Mesenchymal stem cell of adipose (primary cell): ENCODE measurements around a stretch of chr20.

- CAGE, long polyA plus RNA, result no peak
Observed at GRCh38 chr20:49276935-49277836, 671 bp downstream of the ZNFX1 start.

- CAGE, long polyA plus RNA, result no peak
Observed at GRCh38 chr20:49279415-49279940, 1.6 kb upstream of the ZNFX1 start.

- CAGE, long polyA plus RNA, result no peak
Observed at GRCh38 chr20:49279941-49281041, 2.4 kb upstream of the ZNFX1 start.

GRCh38 chr20:49282702-49282998 is 4.8 kb upstream of the ZNFX1 start:
- CAGE, long polyA plus RNA, result no peak

DNA sequence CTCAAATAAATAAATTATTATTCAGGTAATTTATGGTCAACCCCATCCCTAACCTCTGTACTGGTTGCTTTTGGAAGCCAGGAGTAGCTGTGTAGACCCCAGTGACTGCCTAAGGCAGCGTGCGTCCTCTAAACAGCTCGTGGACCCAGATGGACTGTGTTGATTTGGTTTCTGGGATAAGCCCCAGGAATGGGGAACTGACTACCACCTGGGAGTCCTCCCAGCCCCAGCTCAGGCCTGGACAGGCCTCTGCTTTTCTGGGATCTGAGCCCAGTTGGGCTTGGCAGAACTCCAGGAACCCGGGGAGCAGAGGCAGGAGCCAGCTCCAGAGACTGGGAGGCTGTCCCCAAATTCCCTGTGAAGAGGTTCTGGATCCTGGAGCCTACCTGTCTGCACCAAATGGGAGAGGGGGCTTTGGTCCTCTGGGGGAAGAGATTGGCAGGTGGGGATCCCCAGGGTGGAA is 100.9 kb downstream of the KCNB1 start:
- CAGE, long polyA plus RNA, result no peak

DNA sequence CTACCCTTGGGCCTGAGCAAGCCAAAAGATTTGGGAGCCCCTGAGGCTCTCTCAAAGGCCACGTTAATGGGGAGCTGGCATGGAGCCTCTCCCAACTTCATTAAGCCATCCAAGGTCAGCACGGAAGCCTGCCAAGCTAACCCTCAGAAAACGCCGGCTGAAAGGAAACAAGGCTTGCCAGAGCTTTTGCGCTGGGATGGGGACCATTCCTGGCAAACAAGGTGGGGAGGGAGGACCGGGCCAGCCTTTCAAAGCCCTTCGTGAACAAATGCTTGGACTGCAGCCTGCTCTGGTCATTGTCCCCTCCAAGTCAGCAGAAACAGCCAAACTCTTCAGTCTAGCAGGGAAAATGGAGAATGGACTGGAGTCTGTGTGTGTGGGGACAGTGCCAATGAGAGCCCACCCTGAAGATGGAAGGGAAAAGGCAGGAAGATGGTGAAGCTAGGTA is 30.2 kb downstream of the KCNB1 start:
- CAGE, long polyA plus RNA, result no peak

GRCh38 chr20:49583355-49584014 is 15.5 kb upstream of the PTGIS start:
- CAGE, long polyA plus RNA, result no peak

DNA sequence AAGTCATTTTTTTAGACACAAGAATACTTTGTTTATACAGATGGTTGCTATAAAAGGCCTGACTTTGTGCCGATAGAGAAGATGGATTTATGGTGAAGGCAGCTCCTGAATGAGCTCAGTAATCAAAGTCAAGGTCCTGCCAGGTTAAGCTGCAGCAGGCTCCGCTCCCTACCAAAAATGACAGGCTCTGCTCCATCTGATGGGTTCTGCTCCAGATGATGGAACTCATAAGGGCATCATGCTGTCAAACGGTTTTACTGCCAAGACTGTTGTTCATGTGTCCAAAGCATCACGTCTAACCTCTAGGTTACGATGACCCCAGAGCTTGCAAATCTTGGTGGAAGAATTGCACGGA is 19.1 kb upstream of the PTGIS start:
- CAGE, long polyA plus RNA, result no peak

GRCh38 chr20:49588225-49588695 is 20.3 kb upstream of the PTGIS start:
- CAGE, long polyA plus RNA, result no peak

- CAGE, long polyA plus RNA, result no peak
Observed at GRCh38 chr20:49661935-49662696, 51.6 kb downstream of the B4GALT5 start.

DNA sequence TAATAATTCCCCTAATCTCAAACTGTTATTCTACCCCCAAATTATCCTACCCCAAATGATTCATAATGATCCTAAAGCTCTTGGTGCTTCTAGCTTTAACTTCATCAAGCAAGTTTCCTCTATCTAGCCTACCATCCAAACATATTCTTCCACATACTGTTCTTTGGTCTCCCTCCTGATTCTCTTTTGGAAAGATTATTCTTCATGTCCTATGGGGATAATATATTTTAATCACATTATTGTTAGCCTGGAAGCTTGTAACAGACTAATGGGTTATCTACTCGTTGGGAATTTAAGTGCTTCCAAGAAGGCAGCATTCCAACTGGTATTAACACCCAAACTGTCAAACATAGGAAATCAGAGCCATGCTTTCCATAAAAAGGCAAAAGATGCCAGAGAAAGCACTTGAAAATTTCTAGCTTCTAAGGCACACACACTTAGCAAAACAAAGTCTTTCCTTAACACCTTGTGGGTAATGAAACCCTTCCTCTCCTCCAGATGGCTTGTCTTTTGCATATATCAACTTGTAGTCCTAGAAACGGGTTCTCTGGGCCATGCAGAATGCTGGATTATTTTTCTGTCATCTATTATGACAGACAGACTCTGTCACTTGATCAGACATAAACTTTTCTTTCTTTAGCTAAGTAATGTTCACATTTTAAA is 41.6 kb downstream of the B4GALT5 start:
- CAGE, long polyA plus RNA, result no peak

DNA sequence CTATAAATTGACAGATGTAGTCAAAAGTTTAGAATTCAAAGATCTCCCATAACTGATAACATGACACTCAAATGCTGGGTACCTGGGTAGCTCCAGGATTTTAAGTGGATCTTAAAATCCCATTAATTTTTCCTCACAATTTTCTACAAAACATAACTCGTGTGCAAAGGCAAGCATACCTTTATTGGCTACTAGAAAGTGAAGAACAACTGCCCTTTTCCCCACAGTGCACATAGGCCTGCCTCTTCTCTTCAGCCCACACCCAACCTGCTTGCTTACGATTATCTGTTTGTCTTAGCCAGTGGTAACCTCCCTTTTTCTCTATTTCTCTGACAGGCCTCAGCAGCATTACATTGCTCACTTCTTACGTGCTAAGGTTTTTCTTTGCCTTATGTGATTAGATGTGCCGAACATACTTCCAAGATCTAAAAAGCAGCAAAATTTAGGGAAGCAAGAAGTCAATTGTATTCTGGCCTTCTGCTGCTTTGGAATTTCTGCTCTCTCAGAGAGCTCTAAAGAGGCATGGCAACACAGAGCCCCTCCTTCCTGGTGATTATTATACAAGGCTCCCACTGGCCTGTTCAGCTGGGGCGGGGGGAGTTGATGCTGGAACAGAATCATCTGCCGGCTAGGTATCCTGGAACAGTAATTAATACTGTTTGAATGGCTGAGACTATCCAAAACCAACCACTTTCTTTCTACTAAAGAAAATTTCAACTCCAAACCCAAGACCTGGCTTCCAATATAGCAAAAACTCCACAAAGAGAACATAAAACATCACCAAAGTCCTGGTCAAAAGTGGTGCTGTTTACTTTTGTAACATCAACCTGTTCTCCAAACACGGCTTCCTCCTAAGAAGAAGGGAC is 7.0 kb downstream of the B4GALT5 start:
- CAGE, long polyA plus RNA, result no peak

- CAGE, long polyA plus RNA, result no peak
Observed at GRCh38 chr20:49766087-49766737, 46.4 kb upstream of the SLC9A8 start.

- CAGE, long polyA plus RNA, result no peak
Observed at GRCh38 chr20:49886407-49887123, 28.8 kb downstream of the SPATA2 start.

DNA sequence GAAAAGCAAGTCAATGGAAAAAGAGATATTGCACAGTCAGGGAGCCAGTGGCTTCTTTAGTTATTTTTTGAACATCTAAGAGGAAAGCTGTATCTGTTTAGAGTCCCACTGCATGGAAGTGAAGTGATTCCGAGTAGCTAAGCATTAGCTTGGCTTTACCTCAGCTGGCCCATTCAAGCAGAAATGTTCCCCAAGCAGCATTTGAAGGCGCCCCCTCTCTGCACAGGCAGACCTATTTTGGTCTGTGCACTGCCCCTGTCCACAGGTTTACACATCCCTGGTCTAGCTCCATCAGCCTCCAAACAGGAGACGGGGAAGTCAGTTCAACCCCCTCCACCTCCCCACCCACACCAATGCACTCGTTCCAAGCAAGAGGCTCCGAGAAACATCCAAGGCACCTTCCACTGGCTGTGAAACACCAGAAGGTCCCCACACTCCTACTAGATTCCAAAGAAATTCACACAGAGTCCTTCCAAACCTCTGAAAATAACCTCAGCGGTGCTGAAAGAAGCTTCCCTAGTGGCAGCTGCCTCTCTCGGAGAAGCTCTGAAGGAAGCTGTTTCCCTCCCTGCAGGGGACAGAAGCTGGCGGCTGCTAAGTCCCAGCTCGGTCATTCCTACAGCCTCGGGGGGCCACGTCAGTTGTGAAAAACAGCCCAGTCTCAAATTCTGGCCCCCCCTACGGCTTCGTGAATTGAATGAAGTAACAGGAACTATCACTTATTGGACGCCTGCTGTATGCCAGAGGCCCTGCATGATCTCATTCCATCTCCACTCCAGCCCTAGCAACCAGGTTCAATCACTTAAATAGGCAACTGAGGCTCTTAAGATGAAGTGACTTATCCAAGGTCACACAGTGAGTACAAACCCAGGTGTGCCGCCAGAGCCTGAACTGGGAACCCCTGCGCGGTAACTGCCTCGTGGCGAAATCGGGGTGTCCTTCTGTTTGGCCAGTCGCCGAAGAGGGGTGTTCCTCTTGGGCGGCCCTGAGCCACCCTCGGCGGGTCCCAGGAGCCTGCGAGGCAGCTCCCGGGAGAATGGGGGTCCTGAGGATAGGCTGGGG is 835 bp downstream of the SPATA2 start:
- CAGE, long polyA plus RNA, result no peak

DNA sequence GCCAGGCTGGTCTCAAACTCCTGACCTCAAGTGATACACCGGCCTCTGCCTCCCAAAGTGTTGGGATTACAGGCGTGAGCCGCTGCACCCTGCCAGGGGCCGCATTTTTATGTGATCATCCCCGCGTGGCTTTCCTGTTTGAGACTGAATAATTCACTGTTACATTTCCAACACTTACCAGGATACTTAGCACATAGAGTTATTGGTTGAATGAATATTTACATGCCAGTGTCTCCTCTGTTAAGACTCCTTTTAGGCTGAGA is 7.8 kb upstream of the RNF114 start:
- CAGE, long polyA plus RNA, result no peak

DNA sequence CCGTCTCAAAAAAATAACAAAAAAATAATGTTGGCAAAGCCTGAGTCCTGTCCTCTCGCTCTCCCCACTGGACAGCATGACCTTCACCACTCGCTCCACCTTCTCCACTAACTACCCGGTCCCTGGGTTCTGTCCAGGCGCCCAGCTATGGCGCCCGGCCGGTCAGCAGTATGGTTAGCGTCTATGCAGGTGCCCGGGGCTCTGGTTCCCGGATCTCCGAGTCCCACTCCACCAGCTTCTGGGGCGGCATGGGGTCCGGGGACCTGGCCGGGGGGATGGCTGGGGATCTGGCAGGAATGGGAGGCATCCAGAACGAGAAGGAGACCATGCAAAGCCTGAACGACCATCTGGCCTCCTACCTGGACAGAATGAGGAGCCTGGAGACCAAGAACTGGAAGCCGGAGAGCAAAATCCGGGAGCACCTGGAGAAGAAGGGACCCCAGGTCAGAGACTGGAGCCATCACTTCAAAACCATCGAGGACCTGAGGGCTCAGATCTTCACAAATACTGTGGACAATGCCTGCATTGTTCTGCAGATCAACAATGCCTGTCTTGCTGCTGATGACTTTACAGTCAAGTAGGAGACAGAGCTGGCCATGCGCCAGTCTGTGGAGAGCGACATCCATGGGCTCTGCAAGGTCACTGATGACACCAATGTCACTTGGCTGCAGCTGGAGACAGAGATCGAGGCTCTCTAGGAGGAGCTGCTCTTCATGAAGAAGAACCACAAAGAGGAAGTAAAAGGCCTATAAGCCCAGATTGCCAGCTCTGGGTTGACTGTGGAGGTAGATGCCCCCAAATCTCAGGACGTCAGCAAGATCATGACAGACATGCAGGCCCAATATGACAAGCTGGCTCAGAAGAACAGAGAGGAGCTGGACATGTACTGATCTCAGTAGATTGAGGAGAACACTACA is 20.7 kb downstream of the RNF114 start:
- CAGE, long polyA plus RNA, result no peak

- CAGE, long polyA plus RNA, result no peak
Observed at GRCh38 chr20:50040986-50041507, 58.3 kb downstream of the SNAI1 start.

DNA sequence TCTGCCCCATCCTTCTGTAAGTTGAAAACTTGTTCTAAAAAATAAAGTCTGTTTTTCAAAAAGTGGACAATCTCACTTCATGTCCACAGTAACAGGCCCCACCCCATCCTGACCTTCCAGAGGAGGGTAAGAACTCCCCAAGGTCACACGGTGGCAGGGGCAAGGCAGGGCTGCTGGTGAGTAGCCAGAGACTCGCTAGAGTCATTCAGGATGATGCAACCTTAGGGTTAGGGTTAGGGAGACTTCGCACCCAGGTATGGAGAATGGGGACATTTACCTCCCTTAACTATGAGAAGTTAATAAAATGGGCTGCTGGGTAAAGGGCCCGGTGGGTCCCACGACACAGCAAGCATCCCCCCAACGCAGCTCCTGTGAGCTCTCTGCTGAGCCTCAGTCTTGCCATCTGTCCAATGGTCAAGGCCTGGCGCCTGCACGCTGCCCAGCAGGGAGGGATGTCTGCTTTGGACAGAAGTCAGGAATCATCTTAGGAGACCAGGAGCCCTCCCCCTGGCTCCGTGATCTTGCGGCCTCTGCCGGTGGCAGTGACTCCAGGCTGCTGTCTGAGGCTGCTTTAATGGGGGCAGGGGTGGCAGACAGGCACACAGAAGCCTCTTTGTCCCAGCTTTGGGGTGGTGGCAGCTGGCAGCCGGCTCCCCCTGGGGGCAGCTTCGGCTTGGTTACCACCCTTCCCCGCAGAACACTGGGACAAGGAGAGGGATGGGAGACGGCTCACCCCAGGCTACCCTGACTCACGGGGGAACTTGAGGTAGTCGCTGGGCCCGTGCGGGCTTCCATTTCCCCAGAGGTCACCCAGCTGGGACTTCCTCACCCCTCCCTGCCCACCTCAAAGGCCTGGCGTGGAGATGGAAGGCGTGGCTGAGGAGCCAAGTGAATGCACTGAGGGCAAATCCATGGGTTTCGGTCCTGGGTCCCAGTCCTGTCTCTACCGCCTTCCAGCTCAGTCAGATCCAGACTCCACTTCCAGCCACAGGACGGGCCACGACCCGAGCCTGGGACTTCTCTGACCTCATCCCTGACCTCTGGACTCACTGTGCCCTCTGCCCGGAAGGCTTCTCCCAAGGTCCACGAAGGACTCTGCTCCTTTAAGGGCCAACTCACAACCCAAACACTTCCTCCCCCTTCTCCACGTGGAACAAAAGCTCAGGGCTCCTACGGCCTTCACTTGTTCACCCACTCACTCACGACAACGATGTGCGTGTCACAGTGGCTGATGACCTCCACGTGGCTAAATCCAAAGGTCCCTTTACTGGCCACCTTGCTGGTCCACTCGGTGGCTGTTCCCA is 14.9 kb downstream of the PEDS1 start:
- CAGE, long polyA plus RNA, result no peak

GRCh38 chr20:50146519-50147902 is 6.5 kb downstream of the PEDS1 start:
- CAGE, long polyA plus RNA, result no peak